ENCODE results near the gene CMTM5.

DNA sequence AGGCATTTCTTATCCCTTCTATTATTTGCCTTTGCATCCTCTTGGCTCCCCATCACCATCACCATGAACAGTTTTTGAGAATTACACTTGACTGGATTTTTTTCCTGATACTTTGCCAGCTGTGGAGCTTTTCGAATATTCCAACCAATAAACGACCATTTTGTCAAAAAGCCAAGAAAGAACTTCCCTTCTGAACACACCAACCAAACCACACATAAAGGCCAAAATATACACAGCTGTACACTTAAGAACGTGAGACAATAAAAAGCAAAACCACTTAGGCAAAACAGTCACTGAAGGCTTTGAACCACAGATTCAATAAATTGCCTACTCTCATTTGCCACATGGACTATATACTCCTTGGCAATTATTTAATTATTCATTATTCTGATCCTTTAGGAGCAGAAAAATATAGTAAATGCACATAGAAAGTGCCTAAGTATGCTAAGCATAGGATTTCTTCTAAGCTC, 1.1 kb downstream of the C14orf93 start:
- PRO-cap = no peak

DNA sequence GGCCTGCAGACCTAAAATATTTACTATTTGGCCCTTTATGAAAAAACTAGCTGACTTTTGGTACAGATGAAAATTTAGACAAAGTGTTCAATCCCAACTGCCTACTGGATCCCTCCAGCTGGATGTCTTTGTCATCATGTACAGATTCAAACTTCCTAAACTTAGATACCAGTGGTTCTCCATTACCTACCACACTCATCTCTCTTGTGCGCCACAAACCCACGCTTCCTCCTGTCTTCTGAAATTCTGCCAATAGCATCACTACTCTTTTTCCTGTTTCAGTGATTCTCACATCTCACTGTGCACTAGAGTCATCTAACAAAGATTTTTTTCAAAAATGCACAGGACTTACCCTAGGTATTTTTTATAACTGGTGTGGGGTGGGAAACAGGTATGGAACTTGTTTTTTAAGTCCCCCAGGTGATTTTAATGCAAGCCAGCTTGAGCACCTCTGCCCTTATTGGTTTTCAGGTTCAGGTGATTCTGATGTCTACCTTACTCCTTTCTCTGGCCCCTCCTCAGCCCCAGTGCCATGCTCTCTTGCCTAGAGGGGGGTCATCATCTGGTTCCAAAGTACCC, 5.9 kb downstream of the PSMB5 start:
- PRO-cap = no peak

DNA sequence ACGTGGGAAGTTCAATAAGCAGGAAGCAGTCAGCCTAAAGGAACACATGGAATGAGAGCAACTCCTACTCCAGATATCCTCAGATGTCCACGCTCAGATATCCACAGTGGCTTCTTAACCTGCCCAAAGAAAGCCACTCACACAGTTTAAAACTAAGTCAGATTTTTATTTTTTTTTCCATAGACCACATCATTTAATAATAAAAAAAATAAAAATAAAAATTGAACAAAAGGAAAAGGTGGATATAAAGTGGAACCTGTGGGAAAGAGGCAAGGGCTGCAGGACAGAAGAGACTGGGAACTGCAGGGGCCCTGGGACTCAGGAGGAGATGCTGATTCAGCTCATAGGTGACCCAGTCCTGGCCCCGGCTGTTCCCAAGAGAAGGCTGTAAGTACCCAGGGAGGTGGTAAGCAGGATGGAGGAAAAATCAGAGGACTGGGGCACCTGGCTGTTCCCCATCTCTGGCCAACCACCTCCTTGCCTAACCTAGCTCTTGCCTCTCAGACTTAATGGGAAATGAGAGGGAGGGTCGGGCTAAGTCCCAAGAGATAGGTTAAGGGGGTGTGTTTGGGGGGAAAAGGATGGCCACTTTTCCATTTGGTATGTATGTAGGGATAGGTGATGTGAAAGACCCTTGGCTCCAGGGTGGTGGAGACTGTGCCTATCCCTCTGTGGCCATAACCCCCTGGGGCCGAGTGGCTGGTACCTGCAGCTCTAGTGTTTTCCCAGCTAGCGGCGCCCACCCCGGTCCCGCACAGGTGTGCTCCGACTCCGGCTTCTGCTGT, 1.3 kb upstream of the CDH24 start:
- PRO-cap = no peak

- PRO-cap = no peak
Observed at GRCh38 chr14:23094446-23094944, 441 bp downstream of the ACIN1 start.

- PRO-cap = no peak
Observed at GRCh38 chr14:23121295-23121886, 2.3 kb upstream of the CEBPE start.

- PRO-cap = no peak
Observed at GRCh38 chr14:23137240-23137959, 18.3 kb upstream of the CEBPE start.

DNA sequence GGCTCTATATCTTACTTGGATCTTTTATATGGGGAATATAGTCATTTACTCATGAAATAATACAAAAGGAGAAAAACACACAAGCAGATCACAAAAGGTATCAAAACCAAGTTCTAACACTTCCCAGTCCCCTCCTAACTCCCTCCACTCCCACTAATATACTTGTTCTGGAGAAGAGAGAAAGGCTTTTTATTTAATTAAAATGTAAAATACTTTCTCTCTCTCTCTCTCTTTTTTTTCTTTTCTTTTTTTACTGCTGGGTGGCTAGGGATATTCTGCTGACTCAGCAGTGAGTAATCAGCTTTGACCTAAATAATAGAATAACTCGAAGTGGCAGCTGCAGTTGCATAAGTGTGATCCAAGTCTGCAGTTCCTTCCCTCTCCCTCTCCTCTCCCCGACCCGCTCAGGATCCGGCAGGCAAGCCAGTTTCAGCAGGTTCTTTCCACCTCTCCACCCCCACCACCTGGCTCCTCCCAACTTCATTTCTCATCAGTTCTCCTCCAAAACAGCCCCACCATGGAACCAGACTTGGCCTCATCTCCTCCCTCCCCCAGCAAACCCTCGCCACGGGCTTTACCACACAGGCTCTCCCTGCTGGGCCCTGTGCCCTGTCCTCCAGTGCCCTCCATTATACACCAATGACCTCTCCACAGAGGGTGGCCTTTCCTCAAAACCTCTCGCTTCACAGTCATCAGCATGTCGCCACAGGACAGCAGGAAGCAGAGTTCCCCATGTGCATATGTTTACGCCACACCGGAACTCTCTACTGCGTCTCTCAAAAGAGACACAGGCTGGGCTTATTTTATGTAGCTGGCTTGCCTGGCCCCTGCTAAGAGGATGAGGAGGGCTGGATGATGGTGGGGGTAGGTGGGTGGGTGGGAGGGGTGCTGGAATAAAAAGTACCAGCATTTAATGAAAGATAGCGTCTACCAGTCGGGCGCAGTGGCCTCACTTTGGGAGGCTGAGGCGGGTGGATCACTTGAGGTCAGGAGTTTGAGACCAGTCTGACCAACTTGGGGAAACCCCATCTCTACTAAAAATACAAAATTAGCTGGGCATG, 22.4 kb downstream of the SLC7A8 start:
- PRO-cap = no peak

GRCh38 chr14:23177112-23177602, 6.3 kb downstream of the SLC7A8 start:
- PRO-cap = no peak

DNA sequence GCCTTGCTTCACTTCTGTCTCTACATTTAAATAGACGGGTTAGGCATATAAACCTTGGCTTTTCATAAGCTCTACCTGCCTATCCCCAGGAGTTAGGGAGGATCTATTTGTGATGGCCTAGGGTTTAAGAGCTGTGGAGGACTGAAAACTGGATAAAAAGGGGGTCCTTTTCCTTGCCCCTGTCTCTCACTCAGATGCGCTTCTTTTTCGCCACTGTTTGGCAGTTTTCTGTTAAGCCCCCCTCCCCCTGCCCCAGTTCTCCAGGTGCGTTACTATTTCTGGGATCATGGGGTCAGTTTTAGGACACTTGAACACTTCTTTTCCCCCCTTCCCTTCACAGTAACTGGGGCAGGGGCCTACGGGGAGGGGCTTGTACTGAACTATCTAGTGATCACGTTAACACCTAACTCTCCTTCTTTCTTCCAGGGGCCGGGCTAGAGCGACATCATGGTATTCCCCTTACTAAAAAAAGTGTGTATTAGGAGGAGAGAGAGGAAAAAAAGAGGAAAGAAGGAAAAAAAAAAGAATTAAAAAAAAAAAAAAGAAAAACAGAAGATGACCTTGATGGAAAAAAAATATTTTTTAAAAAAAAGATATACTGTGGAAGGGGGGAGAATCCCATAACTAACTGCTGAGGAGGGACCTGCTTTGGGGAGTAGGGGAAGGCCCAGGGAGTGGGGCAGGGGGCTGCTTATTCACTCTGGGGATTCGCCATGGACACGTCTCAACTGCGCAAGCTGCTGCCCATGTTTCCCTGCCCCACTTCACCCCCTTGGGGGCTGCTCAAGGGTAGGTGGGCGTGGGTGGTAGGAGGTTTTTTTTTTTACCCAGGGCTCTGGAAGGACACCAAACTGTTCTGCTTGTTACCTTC, 3.8 kb downstream of the PABPN1 start:
- PRO-cap = no peak

DNA sequence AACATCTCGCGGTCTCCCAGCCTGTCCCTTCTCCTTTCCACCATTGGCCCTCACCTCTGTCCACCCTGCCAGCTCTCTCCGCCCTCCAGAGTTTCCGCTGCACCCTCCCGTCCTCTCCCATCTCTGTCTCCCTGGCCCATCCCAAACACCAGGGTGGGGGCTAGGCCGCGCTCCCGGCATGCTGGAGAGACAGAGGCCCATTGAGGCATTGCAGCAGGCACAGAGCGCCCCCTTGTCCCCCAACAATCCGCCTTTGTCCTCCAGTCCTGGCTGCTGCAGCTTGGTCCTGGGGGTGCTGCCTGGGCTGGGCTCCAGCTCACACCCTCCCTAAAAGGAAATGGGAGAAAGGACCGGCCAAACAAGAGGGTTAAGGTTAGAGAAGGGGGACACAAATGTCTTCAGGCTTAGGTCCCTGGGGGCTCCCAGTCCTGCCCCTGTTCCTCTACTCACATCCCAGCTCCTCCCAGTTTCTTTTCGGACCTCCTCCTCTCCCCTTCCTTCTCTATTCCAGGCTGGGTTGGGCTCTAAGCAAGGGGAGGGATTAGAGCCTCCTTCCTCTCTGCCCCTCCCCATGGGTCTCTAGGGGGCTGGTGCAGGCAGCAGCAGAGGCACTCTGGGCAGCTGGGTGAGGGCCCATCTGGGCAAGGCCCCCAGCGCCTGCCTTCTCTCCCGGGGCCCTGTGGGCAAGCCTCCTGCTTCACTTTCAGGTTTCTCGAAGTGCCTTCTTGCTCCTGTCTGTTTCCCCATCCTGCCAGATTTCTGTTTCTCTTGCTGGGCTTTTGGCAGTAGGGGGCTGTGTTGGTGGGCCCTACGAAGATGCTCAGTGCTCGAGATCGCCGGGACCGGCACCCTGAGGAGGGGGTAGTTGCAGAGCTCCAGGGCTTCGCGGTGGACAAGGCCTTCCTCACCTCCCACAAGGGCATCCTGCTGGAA, at the start of gene CMTM5:
Gene CMTM5 (plus strand): TSS at position 611 of the 933 bp plus-strand sequence.
- PRO-cap = no peak

DNA sequence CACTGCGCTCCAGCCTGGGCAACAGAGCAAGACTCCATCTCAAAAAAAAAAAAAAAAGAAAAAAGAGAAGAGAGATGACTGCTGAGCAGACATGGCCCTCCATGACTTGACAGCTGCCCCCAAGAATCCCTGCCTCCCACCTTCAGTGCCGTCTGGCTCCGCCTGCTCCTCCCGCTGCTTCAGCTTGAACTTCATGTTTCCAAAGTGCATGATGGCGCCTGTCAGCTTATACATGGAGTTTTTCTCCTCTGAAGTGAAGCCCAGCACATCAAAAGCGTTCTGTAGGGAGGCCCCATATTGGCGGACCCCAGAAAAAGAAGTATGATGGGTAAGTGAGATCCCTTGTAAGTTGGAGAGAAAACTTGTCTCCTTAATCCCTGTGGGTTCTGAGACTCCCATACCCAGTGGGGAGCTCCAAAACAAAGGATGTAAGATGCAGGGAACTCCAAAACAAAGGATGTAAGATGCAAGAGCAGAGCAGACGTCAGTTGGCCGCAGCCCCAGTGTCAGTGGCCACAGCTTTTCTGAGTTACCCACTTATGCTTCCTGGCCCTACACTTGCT, 5.7 kb downstream of the MYH7 start:
- PRO-cap = no peak

DNA sequence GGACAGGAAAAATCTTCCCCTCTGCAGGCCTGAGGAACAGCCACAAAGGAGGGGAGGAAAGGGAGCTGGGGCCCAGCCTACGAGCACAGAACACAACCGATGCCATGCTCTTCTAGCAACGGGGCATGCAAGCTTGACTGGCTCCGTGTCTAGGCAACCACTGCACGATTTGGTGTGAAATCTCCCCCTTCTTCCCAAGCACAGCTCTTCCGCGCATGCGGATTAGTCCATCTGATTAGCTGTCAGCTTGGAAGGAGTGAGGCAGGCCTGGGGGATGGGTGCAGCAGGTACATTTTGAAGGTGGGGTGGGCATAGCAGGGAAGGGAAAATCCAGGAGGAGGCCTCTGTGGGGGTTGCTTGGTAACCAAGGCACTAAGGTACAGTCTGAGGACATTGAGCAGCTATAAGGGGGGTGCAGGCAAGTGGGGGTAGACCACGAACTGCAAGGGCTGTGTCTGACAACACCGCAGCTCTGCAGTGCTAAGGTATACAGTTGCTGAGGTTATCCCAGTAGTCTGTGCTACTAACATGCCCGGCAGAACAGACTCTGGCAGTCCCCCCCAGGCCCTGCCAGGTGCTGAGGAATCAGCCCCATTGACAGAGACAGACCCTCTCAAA, 1.4 kb upstream of the MYH7 start:
- PRO-cap = no peak

- PRO-cap = no peak
Observed at GRCh38 chr14:23523798-23524434, 27.6 kb downstream of the ZFHX2 start.

DNA sequence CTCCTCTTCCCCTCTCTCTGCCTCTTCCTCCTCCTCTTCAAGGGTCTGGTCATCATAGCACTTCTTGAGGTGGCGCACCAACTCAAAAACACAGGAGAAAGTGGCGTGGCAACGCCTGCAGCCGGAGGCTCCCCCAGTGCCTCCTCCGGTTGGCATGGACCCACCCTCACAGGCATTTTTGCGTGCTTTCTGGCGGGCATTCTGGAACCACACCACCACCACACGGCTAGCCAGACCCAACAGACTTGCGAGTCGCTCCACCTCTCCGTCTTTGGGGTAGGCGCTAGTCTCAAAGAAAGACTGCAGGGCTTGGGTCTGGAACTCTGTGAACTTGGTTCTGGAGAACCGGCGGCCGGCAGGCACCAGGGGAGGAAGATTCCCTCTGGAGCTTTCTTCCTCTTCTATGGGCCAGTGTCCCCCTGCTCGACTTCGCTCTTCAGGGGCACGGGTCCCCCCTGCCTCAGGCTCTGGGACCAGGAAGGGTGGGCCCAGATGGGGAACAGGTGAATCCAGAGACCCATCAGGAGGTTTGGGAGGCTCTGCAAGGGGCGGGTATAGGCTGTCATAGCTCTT, 26.7 kb downstream of the ZFHX2 start:
- PRO-cap = no peak

DNA sequence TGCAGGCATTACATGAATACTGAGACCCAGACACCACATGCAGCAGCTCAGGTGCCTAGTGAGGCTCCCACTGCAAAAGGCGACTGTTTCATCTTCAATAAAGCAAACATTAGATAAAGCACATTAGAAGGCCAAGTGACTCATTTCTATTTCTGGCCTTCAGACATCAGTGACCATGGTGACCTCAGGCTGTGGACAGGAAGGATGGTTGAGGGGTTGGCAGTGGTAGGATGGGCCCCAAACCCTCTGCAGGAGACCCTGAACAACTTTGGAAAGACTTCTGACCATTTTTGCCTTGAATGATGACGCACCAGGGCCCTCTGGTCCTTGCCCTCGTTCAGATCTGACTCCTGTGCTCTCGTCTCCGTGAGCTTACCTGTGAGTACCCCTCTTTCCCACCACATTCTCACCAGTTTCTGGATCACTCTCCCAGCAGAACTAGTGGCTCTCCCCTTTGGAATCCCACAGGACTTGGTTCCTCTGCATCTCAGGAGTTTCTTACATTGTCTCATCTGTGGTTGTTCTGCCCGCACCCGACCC, 23.9 kb upstream of the JPH4 start:
- PRO-cap = no peak

DNA sequence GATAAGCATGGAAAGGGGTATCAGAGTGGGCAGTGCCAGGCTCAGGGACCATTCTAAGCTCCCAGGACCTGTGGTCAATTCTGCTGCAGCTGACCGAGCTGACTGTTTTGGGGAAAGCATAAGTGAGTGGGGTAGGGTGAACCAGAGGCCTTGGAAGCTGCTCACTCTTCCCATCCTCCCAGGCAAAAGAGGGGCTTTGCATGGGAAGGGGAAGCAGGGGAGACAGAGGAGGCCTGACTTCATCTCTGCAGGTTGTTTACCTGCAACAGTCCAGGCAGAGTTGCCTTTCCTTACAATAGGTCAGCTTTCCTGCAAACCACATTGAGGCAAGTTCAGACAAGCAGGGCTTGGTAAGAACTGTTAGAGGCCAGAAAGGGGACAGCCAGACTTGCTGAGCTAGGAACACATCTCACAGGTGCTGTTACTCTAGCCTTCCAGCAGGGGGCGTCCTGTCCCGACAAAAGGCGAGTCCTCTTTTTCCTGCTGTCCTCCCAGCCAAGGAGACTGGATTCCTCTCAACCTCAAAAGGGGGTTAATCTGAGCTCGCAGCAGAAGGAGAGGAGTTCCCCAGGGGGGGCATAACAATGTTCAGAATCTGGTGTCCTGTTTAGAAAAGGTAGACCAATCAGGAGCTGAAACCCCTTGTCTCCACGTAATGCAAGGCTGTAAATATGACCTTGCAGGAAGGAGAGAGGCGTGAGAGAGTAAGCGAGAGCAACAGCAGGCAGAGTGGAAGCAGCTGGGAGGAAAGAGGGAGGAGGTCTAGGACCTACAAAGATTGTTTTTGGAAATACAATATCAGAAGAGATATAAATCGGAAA, 4.3 kb upstream of the DHRS2 start:
- PRO-cap = no peak

DNA sequence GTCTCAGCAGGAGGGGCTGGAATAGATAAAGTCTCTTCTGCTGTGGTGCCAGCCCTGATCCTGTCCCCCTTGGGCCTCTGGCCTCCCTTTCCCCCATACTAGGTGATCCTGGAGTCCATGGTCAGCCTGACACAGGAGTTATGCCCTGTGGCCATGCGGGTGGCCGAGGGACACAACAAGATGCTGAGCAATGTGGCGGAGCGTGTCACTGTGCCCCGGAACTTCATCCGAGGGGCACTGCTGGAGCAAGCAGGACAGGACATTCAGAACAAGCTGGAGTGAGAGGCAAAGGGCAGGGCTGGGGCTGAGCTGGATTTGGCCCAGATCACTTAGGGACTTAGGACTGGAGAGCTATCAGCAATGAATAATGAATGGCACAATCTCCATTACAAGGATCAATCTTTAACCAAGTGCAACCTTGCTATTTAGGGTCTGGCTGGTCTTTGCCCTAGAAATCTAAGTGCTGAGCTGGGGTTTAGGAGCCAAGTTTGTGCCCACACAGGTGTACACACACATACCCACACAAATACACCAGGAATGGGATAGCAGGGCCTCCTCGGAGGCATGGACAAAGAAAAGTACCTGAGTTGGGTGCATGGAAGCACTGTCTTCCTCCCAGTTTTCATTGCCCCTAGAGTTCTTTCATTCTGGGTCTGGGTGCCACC, 9.7 kb downstream of the CARMIL3 start:
- PRO-cap = no peak

GRCh38 chr14:24080859-24081995, 9.9 kb downstream of the CPNE6 start:
- PRO-cap = no peak

DNA sequence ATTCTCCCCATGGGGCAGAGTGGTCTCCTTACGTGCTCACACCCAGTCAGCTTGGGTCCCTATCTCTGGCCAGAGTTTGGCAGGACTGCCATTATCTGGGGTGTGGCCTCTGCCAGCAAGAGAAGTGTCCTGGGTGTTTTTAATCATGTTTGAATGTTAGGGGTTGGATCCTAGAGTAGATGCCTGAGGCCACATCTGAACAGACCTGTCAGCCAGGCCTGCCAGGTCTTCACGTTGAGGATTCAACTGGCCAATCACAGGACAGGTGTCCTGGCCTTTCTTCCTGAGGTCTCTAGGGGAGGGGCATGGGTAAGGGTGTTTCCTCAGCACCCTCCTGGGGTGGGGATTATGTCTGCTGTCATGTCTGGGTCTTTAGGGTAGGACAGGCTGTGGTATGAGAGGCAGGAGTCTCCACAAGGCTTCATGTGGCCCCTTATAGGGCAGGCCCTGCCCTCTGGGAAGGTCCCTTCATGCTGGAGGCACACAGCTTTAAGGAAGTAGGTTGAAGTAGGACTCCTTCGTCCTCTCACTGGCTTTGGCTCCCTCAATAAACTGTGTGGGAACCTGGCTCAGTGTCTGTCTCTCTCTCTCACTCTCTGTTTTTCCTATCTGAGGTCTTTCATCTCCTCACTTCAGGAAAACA, 6.9 kb upstream of the FITM1 start:
- PRO-cap = no peak

DNA sequence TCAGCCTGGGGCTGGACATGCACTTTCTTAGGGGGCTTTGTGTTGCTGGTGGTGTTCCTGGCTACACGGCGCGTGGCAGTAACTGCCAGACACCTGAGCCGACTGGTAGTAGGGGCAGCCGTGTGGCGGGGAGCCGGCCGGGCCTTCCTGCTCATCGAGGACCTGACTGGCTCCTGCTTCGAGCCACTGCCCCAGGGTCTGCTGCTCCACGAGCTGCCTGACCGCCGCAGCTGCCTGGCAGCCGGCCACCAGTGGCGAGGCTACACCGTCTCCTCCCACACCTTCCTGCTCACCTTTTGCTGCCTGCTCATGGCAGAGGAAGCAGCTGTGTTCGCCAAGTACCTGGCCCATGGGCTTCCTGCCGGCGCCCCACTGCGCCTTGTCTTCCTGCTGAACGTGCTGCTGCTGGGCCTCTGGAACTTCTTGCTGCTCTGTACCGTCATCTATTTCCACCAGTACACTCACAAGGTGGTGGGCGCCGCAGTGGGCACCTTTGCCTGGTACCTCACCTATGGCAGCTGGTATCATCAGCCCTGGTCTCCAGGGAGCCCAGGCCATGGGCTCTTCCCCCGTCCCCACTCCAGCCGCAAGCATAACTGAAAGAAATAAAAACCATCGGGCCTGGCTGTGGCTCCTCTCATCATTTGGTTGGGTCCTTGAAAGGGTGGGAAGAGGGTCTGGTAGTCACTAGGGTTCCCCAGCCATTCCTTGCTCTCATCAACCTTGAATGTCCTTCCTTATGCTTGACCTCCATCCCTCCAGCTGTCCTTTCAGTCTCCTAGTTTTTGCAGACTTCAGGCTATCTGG, 2.0 kb downstream of the FITM1 start:
- PRO-cap = no peak